Stomach (tissue), 7 donors: ENCODE results near the genes STXBP2 and SNAPC2.

- PRO-cap: no peak
- RAMPAGE, long total RNA, 5 experiments: start-site peak on the minus strand in 4 of 5 experiments, at chr19:7152740-7152934 at its widest, 19 to 38 reads per replicate
- RRBS: no CpG with 5 or more reads among the region's 12 CpGs
Observed at GRCh38 chr19:7152639-7153199, 83.2 kb downstream of the ZNF557 start.

DNA sequence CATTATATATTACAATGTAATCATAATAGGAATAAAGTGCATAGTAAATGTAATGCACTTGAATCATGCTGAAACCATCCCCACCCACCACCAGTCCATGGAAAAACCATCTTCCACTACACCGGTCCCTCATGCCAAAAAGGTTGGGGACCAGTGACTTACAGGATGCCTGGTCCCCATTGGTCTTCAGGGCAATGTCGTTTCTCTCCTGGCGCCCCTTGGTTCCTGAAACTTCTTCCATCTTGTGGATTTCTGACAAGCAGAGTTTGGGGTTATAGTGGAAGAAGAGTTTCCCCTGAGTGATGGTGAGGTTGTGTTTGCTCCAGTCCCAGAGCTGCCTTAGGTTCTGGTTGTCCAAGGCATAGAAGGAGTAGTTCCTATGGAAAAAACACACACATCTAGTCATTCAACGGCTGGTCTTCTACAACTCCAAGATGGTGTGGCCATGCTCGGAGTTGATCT, 100.9 kb downstream of the ZNF557 start:
- PRO-cap: no peak
- RAMPAGE, long total RNA, 5 experiments: start-site peak on the minus strand in 2 of 5 experiments, centred at positions 337 to 365 of the sequence, 19 to 47 reads per replicate
- RRBS: no CpG with 5 or more reads among the region's 5 CpGs

- PRO-cap: unidirectional peak, minus-strand start at chr19:7199703; unidirectional peak, plus-strand start at chr19:7200097
- RAMPAGE, long total RNA, 5 experiments: no peak in any of the 5 experiments
- RRBS: no CpG with 5 or more reads among the region's 19 CpGs
Observed at GRCh38 chr19:7199220-7200408, 94.6 kb downstream of the INSR start.

DNA sequence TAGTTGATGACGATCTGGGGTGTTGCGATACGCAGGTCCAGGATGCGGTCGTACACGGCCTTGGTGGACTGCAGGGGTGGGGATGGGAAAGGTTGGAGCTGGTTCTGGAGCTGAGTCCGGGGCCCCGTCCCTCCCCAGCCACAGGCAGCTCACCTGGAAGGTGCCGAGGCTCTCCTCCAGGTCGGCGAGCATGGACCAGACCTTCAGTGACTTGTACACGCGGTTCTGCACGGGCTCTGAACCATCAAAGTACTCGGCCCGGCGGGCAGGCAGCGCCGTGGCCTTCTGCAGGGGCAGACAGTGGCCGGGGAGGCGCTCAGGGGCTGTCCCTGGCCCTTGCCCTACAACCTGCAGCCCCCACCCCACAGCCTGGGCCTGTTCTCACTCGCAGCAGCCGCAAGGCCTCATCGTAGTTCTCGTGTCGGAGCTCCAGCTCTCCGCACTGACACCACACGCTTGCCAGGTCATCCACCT, 6.9 kb downstream of the XAB2 start:
- PRO-cap: no peak
- RAMPAGE, long total RNA, 5 experiments: start-site peak on the minus strand in 1 of 5 experiments, centred at position 258 of the sequence, 23 reads per replicate
- RRBS: 94% methylated on average over 6 of the region's 28 CpGs

GRCh38 chr19:7630248-7630692, 677 bp downstream of the PET100 start:
- PRO-cap: no peak
- RAMPAGE, long total RNA, 5 experiments: start-site peak on the plus strand in 1 of 5 experiments, at chr19:7630411-7630610 at its widest, 7 reads per replicate
- RRBS: no CpG with 5 or more reads among the region's 11 CpGs

DNA sequence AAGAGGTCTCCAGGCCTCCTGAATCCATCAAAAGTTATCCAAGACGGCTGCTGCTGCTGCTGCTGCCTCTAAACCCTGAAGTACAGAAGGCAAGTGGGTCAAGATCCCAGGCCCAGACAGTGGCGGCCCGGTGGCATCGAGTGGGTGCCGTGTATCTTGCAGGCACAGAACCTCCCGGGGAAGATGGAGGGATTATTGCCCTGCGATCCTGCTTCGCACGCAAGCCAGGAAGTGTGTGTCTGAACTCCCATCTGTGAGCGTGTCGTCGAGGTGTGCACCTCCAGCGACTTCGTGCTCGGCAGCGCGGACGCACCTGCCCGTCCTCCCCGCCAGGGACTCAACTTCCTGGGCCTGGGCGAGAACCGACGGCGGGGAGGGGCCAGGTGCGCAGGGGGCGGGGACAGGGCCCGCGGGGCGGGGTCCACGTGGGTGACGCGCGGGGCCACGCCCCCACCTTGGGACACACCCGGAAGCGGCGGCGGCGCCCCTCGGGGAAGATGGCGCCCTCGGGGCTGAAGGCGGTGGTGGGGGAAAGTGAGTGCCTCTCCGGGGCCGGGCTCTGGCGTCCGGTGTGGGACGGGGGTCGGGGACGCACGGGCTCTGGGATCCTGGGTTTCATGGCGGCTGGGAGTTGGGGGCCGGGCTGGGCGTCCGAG, at the start of gene STXBP2:
Gene STXBP2 (plus strand): TSS at position 458 of the 656 bp plus-strand sequence.
- PRO-cap: bidirectional peak, plus-strand start at position 471 of the sequence, minus-strand start at position 339 of the sequence
- RAMPAGE, long total RNA, 5 experiments: start-site peak on the plus strand in 4 of 5 experiments, centred at positions 444 to 494 of the sequence, 48 to 372 reads per replicate; start-site peak on the minus strand in 2 of 5 experiments, centred at positions 344 to 347 of the sequence, 7 to 30 reads per replicate
- RRBS: 12% methylated on average over 20 of the region's 55 CpGs

GRCh38 chr19:7645092-7645817, 8.3 kb downstream of the STXBP2 start:
- PRO-cap: no peak
- RAMPAGE, long total RNA, 5 experiments: no peak in any of the 5 experiments
- RRBS: 94% methylated on average over 5 of the region's 19 CpGs

DNA sequence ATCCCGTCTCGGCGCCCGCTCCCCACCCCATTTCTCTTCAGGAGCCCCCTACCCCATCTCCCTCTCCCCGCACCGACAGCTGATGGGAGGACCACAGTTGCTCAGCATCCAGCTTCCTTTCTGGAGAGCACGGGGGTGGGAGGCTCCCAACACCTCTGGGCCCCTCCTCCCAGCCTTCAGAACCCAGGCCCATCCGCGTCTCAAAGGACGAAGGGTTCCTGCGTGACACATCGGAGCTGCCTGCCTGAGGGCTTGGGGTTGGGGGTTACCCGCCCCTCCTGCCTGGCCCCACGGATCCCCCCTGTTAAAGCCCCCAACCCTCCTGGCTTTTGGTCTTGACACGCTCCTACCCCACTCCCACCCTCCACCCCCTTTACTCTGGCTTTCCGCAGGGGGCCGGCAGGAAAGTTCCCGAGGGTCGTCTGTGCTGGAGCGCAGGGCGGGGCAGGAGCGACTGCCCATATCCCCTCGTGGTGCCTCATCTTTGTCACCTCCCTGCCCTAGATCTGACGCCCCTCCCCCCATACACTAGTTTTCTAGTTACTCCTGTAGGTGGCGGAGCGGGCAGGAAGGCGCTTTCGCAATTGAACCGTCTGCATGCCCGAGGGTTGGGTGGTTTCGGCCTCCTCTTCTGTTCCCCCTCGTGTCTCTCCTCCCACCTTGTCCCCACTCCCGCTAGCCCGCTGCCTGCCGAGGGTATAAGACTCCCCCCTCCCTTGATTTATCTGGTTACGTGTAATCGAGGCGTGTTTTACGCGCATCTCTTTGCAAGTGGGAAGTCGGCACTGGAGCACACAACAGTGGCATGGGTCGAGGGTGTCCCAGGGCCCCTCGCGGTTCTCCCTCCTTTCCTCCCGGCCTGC, 929 bp downstream of the TRAPPC5 start:
- PRO-cap: no peak
- RAMPAGE, long total RNA, 5 experiments: no peak in any of the 5 experiments
- RRBS: no CpG with 5 or more reads among the region's 45 CpGs

GRCh38 chr19:7784055-7784386, 21.0 kb downstream of the CLEC4M start:
- PRO-cap: no peak
- RAMPAGE, long total RNA, 5 experiments: no peak in any of the 5 experiments
- RRBS: no CpG with 5 or more reads among the region's 6 CpGs

GRCh38 chr19:7787060-7787715, 24.1 kb downstream of the CLEC4M start:
- PRO-cap: bidirectional peak, plus-strand start at chr19:7787461, minus-strand start at chr19:7787342
- RAMPAGE, long total RNA, 5 experiments: no peak in any of the 5 experiments
- RRBS: no CpG with 5 or more reads among the region's 17 CpGs

GRCh38 chr19:7787808-7788288, 24.8 kb downstream of the CLEC4M start:
- PRO-cap: no peak
- RAMPAGE, long total RNA, 5 experiments: no peak in any of the 5 experiments
- RRBS: 22% methylated on average over 2 of the region's 29 CpGs

DNA sequence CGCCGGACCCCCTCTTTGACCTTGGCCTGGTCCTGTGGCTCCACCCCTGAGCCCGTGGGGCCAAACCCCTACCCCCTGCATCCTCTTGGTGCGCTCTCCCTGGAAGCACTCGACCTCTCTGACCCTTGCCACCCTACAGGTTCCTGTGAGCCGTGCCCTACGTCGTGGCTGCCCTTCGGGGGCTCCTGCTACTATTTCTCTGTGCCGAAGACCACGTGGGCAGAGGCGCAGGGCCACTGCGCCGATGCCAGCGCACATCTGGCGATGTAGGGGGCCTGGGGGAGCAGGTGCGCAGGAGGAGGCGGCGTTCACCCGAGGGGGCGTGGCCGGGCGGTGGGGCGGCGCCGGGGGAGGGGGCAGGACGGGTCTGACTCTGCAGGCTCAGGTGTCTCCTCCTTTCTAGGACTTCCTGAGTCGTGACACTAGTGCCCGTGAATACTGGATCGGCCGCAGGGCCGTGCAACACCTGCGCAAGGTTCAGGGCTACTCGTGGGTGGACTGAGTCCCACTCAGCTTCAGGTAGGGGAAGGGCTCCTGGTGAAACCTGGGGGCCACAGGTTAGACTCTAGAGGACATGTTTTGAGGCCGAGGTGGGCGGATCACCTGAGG, 26.4 kb downstream of the CLEC4M start:
- PRO-cap: no peak
- RAMPAGE, long total RNA, 5 experiments: no peak in any of the 5 experiments
- RRBS: 4% methylated on average over 2 of the region's 36 CpGs

- PRO-cap: unidirectional peak, plus-strand start at chr19:7899765
- RAMPAGE, long total RNA, 5 experiments: no peak in any of the 5 experiments
- RRBS: 91% methylated on average over 5 of the region's 38 CpGs
Observed at GRCh38 chr19:7899508-7900073, 4.1 kb upstream of the MAP2K7 start.

- PRO-cap: no peak
- RAMPAGE, long total RNA, 5 experiments: no peak in any of the 5 experiments
- RRBS: 4% methylated on average over 1 of the region's 6 CpGs
Observed at GRCh38 chr19:7917168-7917388, 2.4 kb downstream of the TGFBR3L start.

DNA sequence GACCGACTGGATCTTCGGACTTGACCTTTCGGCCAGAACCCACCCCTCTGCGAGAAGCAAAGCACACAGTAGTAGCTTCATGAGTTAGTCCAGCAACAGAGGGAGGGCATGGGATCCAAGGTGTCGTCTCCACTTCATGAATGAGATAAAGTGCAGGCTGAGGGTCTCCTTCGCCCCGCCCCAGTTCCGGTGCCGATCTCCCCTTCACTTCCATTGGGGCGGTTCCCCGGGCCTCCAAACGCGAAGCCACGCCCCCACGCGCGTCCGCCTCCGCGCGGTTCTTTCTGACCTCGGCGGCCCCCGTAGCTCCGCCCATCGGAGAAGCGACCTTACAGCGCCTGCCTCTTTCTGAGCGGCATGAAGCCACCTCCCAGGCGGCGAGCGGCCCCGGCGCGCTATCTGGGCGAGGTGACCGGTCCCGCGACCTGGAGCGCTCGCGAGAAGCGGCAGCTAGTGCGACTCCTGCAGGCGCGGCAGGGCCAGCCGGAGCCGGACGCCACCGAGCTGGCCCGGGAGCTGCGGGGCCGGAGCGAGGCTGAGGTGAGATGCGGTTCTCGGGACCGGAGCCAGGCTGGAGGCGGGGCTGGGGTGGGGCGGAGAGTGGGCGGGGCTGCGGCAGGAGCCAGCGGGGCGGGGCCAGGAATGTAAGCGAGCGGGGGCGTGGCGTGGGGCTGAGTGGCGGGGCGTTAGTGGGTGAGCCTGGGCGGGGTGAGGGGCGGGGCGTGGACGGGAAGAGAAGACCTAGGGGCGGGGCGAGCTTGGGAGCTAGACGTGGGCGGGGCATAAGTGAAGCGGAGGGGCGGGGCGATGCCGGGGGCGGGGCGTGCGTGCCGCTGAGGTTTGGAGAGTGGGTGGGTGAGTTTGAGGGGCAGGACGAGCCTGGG, at the start of gene SNAPC2:
Gene SNAPC2 (plus strand): TSS at position 329 of the 884 bp plus-strand sequence.
- PRO-cap: bidirectional peak, plus-strand start at position 315 of the sequence, minus-strand start at position 215 of the sequence; unidirectional peak, minus-strand start at position 573 of the sequence
- RAMPAGE, long total RNA, 5 experiments: start-site peak on the plus strand in 3 of 5 experiments, centred at positions 333 to 338 of the sequence, 8 to 34 reads per replicate
- RRBS: 2% methylated on average over 11 of the region's 86 CpGs

- PRO-cap: no peak
- RAMPAGE, long total RNA, 5 experiments: no peak in any of the 5 experiments
- RRBS: 3% methylated on average over 61 of the region's 115 CpGs
Observed at GRCh38 chr19:7925002-7925873, 697 bp downstream of the CTXN1 start.

DNA sequence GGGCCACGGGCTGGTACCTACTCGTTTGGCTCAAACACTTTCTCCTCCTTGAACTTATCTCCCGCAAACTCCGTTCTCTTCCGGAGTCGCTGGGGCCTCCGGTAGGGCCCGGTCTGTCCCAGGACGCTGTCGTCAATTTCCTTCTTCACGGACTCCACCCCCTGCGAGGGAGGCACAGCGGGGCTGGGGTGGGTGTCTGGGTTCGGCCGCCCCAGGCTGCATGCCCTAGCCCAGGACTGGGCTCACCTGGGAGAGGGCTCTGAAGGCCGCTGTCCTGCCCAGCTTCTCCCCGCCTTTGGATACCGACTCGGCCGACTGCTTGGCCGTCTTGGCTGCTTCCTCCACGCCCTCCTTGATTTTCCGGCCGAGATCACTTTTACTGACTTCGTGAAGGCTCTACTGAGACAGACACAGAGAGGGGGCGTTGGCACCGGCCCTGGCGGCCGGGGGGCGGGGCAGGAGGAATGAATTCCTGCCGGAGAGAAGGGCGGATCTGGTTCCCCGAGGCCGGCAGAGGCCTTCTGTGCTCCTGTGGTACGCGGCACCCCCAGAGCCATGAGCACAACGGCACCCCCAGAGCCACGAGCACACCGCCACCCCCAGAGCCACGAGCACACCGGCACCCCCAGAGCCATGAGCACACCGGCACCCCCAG, 8.0 kb upstream of the CTXN1 start:
- PRO-cap: no peak
- RAMPAGE, long total RNA, 5 experiments: start-site peak on the minus strand in 4 of 5 experiments, centred at positions 202 to 332 of the sequence, 8 to 25 reads per replicate
- RRBS: 67% methylated on average over 12 of the region's 42 CpGs

GRCh38 chr19:8009933-8010332, 4.5 kb upstream of the ELAVL1 start:
- PRO-cap: no peak
- RAMPAGE, long total RNA, 5 experiments: no peak in any of the 5 experiments
- RRBS: no CpG with 5 or more reads among the region's 4 CpGs

DNA sequence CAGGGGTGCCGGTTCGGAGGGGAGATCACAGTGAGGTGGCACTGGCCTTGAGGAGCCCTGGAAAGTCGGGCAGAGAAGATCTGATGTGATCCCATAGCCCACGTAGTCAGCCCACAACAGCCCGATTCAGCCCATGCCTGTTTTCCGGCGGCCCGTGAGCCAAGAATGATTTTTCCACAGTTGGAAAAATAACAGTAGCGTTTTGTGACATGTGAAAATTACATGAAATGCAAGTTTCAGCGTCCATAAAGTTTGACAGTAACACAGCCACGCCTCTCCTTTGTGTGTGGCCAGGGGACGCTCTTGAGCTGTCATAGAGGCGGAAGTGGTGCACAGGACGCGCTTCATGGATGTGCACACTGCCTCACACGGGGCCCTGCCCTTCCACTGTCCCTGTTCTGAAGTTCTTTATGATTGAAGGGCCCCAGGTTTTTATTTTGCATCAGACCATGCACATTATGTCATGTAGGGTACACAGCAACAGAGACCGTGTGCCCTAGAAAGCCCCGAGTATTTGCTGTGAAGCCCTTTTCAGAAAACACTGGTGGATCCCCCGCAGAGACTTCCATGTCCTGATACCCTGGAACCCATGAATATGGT, 12.4 kb upstream of the ELAVL1 start:
- PRO-cap: no peak
- RAMPAGE, long total RNA, 5 experiments: no peak in any of the 5 experiments
- RRBS: no CpG with 5 or more reads among the region's 19 CpGs

- PRO-cap: no peak
- RAMPAGE, long total RNA, 5 experiments: no peak in any of the 5 experiments
- RRBS: 24% methylated on average over 1 of the region's 16 CpGs
Observed at GRCh38 chr19:8161080-8161706, 11.8 kb upstream of the FBN3 start.